Fallopian tube (tissue), 1 donor: Measurements from ENCODE around the gene NTSR1.

DNA sequence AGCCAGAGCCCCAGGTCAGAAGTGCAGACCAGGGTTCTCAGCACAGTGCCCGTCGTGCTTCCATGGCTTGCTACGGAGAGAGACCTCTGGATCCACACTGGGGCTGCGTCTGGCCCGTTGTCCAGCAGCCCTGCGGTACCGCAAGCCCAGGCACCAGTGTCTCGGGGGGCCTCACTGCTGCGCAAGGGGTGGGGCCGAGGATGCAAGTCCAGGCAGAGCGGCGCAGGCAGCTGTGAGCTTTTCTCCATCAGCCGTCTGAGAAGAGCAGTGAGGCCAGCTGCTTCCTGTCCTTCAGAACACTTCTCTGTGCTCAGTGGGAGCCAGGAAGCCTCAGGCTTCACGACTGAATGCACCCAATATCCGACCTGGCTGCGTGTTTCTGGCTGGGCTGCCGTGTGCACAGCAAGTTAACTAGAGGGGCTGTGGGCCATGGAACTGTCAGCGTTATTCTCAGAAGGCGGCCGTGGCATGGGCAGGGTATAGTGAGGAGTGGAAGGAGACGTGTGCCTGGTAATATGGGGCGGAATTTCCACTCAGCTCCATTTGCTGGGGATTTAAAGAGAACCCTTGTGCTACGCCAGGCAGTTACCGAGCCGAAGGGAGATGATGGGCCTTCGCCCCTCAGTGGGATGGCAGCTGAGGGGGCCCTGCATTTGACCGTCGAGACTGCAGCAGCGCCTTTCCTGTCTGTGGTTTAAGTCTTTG lies 18.5 kb downstream of the HRH3 start:
- PRO-cap = no peak

- PRO-cap = no peak
Measured at GRCh38 chr20:62239246-62240056, 1.1 kb downstream of the OSBPL2 start.

DNA sequence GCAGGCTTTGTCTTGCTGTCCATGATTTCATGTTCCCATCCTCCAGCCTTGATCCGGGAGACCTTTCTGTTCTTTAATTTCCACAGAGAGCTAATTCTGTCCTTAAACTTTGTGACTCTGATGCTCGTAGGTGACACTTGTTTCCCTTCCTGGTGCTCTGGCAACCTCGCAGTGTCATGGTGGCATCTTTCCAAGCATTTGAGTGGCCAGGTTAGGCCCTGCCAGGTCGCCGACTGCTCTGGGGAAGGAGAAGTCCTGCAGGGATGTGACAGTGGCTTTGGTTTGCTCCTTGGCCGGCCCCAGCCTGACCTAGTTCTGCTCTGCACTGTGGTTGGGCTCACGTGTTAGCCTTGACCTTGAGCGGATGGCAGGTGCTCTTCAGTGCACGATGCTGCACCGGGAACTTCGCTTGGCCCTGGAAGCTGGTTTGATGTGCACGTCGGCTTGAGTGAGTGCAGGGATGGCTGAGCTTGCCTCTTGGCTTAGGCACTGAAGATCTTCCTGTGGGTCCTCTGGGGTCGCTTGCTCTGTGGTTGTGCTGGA lies 8.5 kb downstream of the OSBPL2 start:
- PRO-cap = no peak

- PRO-cap = bidirectional peak, plus-strand start at chr20:62356580, minus-strand start at chr20:62356433
Measured at GRCh38 chr20:62356271-62356778, 10.8 kb downstream of the LAMA5 start.

- PRO-cap = bidirectional peak, plus-strand start at chr20:62378388, minus-strand start at chr20:62378292
Measured at GRCh38 chr20:62378138-62378525, 8.8 kb upstream of the RPS21 start.

DNA sequence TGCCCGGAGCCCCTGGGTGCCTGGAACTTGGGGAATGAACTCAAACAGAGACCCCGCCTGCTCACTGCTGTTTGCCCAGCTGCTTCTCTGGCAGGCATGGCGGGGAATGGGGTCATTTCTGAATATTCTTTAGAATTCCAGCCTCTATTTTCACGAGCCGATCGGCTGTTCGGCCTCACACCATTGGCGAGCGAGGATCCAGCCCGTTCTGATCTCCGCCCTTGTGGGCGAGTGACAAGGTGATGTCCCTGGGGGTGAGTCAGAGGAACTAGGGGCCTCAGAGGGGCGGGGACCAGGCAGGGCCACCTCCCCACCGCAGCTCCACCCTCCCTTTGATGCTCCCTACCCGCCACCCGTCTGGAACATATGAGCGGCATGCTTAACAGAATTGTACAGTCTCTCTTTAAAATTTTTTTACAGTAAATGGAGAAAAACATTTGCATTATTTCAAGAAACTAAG lies 48.0 kb upstream of the GATA5 start:
- PRO-cap = no peak

- PRO-cap = unidirectional peak, minus-strand start at chr20:62551524
Measured at GRCh38 chr20:62551329-62551828, 75.6 kb upstream of the GATA5 start.

DNA sequence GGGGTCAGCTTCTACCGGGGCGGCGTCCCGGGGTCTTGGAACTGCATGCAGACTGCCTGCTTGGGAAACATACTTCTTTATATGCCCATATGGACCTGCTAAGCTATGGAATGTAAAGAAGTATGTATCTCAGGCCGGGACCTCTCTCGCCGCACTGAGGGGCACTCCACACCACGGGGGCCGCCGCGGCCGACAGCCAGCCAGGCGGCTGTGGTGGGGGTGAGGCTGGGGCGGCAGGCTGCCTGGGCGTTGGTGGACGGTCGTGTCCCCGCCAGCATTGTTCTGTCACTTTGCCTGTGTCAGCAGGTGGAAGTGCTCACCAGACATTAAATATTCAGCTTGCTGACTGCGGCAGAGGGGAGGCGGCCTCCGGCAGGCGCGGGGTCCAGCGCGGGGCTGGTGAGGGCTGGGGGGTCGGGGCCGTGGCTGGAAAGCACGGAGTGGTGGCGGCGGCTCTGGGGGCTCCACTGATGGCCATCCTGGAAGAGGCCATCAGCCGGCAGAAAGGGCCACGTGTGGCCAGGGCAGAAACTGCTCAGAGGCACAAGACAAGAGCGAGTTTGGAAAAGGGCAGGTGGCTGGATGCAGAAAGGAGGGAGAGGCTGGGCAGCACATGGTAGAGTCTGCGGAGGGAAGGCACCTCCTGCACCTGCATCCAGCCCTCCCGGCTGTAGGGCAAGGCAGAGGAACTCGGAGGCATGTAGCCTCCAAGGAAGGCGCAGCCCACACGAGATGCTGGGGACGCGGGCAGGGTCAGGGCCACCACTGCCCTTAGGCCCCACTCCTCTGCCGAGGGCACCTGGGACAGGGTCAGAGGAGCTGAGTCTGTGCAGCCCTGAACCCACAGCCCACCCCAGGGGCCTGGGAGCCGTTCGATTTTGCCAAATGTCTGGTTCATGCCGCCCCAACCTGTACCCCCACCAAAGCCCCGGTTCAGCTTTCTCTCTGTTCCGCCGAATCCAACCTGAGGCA lies 78.7 kb upstream of the GATA5 start:
- PRO-cap = no peak

DNA sequence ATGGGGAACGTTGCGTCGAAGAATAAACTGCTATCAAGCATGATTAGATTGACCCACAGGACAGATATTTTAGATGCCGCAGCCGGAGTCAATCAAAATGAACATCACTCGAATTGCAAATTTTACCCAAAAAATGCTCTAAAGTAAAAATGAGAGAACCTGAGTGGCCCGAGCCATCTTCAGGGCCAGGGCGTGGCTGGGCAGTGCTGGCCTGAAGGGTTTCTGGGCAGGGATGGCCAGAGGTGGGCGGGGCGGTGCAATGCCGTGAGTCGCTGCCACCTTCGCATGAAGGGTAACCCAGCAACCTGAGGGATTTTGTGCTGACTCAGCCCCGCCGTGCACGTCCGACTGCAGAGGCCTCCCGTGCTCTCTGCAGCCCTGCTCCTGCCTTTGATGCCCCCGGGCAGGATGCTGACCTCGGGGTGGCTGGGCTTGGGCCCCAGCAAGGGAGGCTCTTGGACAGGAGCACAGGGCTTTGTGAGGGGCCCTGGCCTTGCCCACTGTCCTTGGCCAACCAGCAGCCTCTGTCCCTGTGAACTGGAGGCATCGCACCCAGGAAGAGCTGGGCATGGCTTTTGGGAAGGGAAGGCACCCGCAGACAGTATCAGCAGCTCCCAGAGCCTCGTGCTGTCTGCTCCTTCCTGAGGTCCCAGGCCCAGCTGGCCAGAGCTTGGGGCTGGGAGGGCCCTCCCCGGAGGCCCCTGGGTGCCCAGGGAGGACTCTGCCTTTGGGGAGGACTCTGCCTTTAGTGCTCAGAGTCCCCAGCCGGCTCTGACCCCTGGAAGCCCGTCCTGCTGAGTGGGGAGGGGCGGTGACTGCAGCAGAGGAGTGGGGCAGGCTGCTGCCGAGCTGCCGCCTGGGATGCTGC lies 81.8 kb upstream of the GATA5 start:
- PRO-cap = no peak

- PRO-cap = no peak
Measured at GRCh38 chr20:62648528-62649384, 6.5 kb downstream of the SLCO4A1 start.

GRCh38 chr20:62708108-62709367 lies at the start of gene NTSR1:
Gene NTSR1 (plus strand): TSS chr20:62708836.
- PRO-cap = no peak

DNA sequence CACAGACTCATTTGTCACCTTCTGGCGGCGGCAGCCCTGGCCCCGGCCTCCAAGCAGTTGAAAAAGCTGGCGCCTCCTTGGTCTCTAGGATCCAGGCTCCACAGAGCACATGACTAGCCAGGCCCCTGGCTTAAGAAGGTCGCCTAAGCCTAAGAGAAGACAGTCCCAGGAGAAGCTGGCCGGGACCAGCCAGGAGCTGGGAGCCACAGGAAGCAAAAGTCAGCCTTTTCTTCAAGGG lies 35.0 kb upstream of the MRGBP start:
- PRO-cap = no peak

- PRO-cap = no peak
Measured at GRCh38 chr20:62824909-62825451, 8.1 kb downstream of the COL9A3 start.

DNA sequence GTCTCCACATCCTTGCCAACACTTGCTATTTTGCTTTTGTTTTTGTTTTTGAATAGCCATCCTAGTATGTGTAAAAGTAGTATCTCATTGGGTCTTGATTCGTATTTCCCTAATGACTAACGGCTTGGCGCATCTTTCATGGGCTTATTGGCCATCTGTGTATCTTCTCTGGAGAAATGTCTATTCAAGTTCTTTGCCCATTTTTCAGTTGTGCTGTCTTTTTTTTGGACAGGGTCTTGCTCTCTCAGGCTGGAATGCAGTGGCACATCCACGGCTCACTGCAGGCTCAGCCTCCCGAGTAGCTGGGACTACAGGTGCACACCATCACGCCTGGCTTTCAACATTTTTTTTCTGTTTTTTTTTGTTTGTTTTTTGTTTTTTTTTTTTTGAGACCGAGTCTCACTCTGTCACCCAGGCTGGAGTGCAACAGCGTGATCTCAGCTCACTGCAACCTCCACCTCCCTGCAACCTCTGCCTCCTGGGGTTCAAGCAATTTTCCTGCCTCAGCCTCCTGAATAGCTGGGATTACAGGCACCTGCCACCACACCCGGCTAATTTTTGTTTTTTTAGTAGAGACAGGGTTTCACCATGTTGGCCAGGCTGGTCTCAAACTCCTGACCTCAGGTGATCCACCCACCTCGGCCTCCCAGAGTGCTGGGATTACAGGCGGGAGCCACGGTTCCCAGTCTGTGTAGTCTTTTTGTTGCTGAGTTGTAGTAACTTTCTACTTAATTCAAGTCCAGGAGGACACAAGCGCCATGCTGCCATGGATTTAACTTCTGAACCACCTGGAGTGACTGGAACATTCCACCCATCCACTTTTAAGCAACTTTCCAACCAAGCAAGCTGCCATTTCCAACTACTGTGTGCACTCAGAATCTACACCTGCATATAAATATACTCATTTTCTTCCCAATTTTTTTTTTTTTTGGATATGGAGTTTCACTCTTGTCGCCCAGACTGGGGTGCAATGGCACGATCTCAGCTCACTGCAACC lies 17.1 kb downstream of the TCFL5 start:
- PRO-cap = no peak

GRCh38 chr20:62857926-62858383 lies 3.7 kb downstream of the TCFL5 start:
- PRO-cap = no peak

- PRO-cap = no peak
Measured at GRCh38 chr20:62872234-62872604, 10.6 kb upstream of the TCFL5 start.

DNA sequence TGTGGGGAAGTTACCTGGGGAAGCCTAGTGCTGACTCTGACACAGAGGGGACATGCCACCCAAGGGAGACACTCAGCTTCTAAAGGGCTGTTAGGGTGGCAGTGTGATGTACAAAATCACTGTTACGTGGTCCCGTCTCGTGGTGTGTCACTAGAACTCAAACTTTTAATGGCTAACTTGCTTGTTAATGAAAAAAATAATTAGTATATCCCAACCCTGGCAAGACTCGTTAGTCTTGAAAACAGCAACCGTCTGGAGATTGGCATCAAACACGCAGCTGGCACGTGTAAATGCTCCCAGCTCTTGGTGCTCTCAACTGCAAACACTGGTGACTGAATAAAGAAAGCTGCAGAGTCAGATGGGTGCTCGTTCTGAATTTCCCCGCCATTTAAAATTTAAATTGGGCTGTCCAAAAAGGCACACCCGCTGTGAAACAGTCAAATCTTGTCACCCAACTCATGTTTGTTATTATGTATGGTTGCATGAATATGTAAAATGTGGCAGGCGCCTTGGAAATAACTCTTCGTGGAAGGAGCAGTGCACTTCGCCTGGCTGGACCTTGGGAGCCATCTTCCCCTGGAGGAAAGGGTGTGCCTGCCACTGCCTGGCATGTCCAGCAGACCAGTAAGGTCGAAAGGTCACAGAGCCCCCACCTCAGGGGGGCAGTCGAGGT lies 23.8 kb upstream of the TCFL5 start:
- PRO-cap = no peak

DNA sequence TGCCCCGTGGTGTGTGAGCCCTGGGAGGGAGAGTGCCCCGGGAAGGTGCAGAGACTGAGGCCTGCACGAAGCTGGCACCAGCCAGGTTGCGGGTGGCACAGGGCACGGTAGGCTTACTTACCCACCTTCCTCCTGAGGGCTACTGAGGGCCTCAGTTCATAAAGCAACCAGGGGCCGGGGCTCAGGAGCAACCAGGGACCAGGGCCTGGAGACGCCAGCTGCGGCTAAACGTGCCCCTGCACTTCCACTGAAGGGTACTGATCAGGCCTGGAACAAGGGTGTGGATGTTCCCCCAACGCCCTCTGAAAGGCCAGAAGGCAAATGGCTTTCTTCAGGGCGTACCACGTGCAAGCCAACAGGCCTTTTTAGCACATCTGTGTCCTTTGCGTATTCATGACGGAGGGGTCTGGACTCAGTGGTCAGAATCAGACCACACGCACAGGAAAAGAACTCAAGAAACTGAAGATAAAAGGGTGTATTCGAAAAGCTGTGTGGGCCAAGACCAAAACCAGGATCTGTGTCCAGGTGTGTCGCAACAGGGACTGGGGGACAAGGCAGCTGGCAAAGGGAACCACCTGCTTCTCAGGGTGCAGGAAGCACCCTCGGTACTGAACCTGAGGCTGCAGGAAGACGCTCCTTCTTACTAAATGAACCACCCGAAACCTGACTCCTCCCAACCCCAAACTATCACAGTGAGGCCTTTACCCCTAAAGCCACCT lies 24.5 kb upstream of the TCFL5 start:
- PRO-cap = no peak

- PRO-cap = no peak
Measured at GRCh38 chr20:62911691-62912455, 14.4 kb downstream of the DIDO1 start.

DNA sequence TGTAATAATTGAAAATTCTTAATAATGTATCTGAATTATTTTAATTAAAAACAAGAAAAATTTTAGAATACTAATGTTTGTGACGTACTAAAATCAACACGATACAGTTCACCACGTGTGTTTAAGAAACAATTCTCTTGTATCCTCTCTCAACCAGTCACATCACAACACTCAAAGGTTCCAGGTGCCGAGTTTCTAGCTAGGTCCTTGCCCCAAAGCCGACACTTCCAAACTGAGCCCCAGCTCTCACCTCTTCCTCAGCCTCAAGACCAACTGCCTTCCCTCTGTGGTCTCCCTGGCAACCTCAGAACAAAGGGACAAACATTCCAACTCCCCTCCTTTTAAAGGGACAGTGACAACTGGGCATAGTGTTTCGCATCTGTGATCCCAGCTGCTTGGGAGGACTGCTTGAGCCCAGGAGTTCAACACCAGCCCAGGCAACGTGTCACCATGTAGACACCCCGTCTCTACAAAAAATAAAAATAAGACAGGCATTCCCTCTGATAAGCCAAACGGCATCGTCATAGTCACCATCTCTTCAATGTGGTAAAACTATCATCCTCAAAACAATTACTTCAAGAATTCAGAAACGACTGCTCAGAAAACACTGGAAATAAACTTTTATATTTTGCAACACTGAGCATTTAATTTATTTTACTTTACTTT lies 11.3 kb downstream of the DIDO1 start:
- PRO-cap = unidirectional peak, minus-strand start at position 275 of the sequence